Epithelial cell of proximal tubule (primary cell): ENCODE measurements around the genes RNF19B and PHC2.

DNA sequence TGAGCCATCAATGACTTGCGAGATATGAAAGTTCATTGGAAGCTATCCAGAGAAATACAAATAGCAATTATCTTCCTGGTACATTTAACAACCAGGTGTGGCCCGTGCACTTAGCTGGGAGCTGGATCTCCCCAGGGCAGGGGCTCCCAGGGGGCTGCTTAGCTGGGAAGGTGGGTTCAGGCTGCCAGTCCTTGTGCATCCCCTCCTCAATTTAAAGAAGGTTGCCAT, 3.6 kb upstream of the TMEM54 start:
- RAMPAGE, long total RNA = no peak
- RRBS = no CpG with 5 or more reads among the region's 2 CpGs

GRCh38 chr1:32932591-32933123, 31.5 kb upstream of the TMEM54 start:
- RAMPAGE, long total RNA = no peak
- RRBS = no CpG with 5 or more reads among the region's 3 CpGs

- RAMPAGE, long total RNA = no peak
- RRBS = 1% methylated on average over 54 of the region's 85 CpGs
These were observed at the start of gene RNF19B for GRCh38 chr1:32964457-32965292. Gene RNF19B (minus strand): TSS chr1:32964809.

GRCh38 chr1:32972696-32973511, 8.3 kb upstream of the RNF19B start:
- RAMPAGE, long total RNA = no peak
- RRBS = under 1% methylated on average over 21 of the region's 60 CpGs

DNA sequence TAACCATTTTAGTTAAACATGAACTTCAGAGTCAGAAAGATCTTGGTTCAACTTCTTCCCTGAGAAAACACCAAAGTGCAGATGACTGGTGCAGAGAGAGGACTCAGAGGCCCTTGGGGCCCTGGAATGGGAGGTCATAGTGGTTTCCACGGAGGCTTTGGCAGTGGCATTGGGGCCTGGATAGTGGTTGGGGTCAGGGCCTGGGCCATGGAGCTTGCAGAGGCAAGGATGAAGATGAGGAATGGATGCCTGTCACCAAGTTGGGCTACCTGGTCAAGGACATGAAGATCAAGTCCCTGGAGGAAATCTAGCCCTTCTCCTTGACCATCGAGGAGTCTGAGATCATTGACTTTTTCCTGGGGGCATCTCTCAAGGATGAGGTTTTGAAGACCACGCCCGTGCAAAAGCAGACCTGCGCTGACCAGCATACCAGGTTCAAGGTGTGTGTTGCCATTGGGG, 22.3 kb upstream of the RNF19B start:
- RAMPAGE, long total RNA = no peak
- RRBS = no CpG with 5 or more reads among the region's 5 CpGs

DNA sequence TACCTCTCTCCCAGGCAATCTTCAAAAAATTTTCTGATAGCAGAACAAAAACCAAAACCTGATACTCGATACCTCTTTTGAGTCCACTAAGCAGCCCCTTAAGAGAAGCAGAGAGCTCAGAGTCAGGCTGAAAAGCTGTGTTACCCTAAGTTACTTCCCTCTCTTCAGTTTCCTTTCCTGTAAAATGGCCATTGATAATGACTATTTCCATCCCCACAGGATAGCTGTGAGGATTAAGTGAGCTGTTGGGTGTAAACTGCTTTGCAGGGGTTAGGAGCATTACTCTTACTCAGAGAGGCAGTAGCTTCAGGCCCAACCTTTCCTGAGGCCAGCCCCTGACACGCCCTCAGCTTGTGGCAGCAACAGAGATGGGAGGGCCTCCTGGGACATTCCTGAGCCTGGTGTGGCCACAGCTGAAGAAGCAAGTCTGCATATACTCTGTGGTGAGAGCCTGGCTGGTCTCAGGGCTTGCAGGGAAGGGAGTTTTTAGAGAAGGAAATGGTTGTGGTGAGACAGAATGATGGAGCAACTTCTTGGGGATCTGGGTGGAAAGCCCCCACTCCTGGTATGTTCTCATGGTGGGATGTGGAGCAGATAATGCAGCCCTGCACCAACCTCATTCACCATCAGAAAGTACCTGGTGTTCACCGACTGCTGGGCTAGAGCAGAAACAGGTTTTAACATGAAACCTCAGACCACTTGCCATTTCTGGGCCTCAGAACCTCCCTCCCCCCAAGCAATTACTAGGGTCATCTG, 27.8 kb upstream of the RNF19B start:
- RAMPAGE, long total RNA = no peak
- RRBS = no CpG with 5 or more reads among the region's 3 CpGs

- RAMPAGE, long total RNA = no peak
- RRBS = no CpG with 5 or more reads among the region's 8 CpGs
These were observed 11.0 kb downstream of the TRIM62 start for GRCh38 chr1:33170769-33171350.

- RAMPAGE, long total RNA = no peak
- RRBS = no CpG with 5 or more reads among the region's 7 CpGs
These were observed 18.7 kb upstream of the ZNF362 start for GRCh38 chr1:33237573-33238078.

DNA sequence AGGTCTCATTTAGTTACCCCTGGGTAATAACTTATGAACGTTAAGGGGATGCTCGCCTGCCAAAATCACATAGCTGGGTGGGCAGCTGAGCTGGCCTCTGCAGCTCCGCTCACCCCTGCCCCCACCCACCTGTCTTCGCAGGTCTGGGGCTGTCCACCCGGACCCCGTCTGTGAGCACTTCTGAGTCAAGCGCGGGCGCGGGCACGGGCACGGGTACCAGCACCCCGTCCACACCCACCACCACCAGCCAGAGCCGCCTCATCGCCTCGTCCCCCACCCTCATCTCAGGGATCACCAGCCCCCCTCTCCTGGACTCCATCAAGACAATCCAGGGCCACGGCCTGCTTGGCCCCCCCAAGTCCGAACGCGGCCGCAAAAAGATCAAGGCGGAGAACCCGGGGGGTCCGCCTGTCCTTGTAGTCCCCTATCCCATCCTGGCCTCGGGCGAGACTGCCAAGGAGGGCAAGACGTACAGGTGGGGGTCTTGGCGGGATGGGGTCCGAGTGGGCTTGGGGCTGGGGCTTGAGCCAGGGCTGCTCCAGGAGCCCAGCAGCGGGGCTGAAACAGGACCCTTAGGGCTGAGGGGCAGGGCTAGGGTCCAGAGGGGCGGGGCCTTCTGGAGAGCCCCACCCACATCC, 23.8 kb downstream of the ZNF362 start:
- RAMPAGE, long total RNA = no peak
- RRBS = no CpG with 5 or more reads among the region's 31 CpGs

DNA sequence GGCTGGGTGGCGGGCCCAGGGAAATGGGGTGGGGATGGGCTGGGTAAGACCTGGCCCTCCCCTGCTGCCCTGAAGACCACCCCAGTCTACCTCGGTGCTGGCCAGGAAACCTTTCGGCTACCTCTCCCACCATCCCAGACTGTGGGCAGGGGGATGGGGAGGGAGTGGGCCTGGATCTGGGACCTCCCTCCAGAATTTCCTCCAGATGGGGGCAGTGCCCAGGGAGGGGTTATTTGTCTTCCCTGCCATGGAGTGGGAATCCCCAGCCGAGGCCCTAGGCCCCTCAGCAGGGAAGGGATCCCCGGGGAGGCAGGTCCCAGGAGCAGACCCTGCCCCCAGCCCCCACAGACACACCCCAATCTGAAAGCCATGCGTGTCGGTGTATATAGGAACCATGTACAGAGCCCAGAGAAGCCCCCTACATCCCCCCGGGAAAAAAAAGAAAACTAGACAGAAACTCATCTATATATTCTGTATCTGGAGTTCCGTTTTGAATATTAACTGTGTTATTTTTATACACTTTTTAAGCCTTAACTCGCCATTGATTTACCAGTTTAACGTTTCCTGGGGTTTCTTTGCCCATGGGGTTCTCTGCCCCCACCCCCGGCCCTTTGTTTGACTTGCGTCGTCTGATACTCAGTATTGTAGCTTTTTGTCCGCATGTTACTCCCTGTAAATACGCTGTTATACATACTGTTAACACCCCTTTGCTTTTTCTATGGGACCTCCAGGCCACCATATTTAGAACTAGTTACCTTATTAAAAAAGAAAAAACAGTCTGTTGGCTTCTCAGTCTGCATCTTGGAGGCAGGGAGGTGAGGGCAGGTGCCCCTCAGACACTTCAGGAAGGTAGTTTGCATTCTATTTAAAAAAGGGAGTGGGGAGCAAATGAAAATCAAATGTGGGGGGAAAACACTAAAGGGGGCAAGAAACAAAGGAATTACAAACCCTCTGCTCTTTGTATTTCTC, 20.9 kb downstream of the A3GALT2 start:
- RAMPAGE, long total RNA = no peak
- RRBS = no CpG with 5 or more reads among the region's 16 CpGs

GRCh38 chr1:33322002-33322558, 1.2 kb upstream of the A3GALT2 start:
- RAMPAGE, long total RNA = no peak
- RRBS = no CpG with 5 or more reads among the region's 6 CpGs

- RAMPAGE, long total RNA = no peak
- RRBS = no CpG with 5 or more reads among the region's 7 CpGs
These were observed 1.9 kb upstream of the A3GALT2 start for GRCh38 chr1:33322708-33323294.

- RAMPAGE, long total RNA = no peak
- RRBS = no CpG with 5 or more reads among the region's 6 CpGs
These were observed 42.4 kb upstream of the A3GALT2 start for GRCh38 chr1:33363198-33363697.

DNA sequence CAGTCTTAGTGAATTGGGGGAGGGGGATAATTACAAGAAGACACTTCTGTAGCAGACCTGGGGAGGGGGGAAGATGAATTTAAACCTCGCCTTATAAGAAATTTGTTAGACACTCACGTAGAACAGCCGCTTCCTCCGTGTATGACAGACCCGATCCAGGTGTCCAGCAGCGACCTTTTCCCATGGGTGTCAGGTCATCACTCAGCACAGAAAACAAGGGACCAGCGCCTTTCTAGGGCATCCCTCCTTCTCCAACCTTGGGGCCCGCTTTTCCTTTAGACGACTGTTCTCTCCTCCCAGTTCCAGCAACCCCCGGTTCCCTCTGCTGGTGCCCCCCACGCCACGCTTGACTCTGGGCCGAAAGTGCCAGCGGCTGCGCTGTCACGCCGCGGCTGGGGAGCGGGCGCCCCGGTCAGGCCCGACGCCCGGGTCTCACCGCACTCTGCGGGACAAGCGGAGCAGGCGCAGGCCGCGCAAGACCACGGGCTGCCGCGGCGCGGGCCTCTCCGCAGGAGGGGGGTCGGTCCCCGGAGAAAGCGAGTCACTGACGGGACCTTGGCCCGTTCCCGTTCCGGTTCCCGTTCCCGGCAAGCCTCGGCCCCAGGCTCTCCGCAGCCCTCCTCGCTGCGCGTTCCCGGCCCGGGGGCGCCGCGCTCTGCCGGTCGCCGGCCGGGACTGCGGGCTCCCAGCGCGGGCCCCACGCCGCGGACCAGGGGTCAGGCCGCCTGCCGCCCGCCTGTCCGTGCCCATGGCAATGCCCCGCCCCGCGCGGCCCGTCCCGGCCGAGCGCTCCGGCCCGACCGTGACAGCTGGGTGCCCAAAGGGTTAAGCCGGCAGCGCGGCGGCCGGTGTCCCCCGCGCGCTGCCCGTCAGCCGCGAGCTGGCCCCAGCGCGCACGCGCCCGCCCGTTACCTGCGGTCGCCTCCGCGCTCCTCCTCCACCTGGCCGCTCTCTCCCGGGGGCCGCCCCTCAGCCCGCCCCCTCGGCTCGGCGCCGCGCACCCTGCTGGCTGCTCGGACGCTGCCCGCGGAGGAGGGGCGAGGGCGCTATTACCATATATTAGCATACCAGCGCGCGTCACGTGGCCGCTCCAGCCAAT, at the start of gene PHC2:
TSS of gene PHC2 (minus strand) at position 1,032 of the 1,099 bp plus-strand sequence.
- RAMPAGE, long total RNA = no peak
- RRBS = 1% methylated on average over 49 of the region's 121 CpGs

GRCh38 chr1:33460834-33461472, 11.5 kb upstream of the ZSCAN20 start:
- RAMPAGE, long total RNA = no peak
- RRBS = no CpG with 5 or more reads among the region's 3 CpGs

- RAMPAGE, long total RNA = no peak
- RRBS = 6% methylated on average over 3 of the region's 29 CpGs
These were observed 505 bp downstream of the C1orf94 start for GRCh38 chr1:34177146-34177678.

- RAMPAGE, long total RNA = no peak
- RRBS = 2% methylated on average over 5 of the region's 15 CpGs
These were observed 12.1 kb upstream of the GJB5 start for GRCh38 chr1:34742680-34743156.

DNA sequence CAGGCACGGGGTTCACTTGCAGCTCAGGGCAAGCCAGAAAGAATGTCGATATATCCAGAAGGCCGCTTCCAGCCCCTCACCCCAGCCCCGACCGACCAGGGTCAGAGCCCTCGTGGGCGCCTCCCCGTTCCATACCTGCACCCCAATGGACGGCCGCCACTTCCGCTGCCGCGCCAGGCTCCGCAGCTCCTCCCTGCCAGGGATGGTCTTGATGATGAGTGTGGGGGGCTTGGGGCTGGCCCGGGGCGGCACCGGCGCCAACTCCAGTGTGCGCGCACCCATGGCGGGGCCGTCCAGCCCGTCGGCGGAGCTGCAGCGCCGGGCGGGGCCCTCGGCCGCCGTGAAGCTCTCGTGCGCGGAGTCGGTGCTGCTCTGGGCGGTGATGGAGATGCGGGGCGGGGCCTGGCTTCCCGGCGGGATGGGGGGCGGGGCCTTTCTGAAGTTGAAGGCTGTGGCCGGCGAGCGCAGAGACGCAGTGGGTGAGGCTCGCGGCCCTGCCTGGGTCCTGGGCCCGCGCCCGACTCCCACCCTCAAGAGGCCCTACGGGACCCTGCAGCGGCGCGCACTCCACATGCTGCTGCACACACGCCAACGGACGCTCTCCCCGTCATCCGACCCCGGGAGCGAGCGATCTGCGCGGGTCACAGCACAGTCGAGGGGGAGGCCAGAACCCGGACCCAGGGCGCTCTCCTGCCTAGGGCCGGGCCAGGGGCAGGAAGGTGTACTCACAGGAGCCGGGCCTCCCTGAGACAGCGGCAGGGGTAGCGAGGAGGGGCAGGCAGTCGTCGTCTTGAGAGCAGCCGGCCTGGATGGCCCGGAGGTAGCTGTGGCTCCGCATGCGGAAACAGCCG, 26.0 kb upstream of the SMIM12 start:
- RAMPAGE, long total RNA = no peak
- RRBS = 6% methylated on average over 36 of the region's 78 CpGs

GRCh38 chr1:35179411-35180247, 13.3 kb downstream of the SFPQ start:
- RAMPAGE, long total RNA = no peak
- RRBS = no CpG with 5 or more reads among the region's 7 CpGs

- RAMPAGE, long total RNA = no peak
- RRBS = no CpG with 5 or more reads among the region's 4 CpGs
These were observed 6.9 kb downstream of the SFPQ start for GRCh38 chr1:35185694-35186763.